Prostate gland (tissue), 2 donors: ENCODE measurements around a stretch of chr6.

DNA sequence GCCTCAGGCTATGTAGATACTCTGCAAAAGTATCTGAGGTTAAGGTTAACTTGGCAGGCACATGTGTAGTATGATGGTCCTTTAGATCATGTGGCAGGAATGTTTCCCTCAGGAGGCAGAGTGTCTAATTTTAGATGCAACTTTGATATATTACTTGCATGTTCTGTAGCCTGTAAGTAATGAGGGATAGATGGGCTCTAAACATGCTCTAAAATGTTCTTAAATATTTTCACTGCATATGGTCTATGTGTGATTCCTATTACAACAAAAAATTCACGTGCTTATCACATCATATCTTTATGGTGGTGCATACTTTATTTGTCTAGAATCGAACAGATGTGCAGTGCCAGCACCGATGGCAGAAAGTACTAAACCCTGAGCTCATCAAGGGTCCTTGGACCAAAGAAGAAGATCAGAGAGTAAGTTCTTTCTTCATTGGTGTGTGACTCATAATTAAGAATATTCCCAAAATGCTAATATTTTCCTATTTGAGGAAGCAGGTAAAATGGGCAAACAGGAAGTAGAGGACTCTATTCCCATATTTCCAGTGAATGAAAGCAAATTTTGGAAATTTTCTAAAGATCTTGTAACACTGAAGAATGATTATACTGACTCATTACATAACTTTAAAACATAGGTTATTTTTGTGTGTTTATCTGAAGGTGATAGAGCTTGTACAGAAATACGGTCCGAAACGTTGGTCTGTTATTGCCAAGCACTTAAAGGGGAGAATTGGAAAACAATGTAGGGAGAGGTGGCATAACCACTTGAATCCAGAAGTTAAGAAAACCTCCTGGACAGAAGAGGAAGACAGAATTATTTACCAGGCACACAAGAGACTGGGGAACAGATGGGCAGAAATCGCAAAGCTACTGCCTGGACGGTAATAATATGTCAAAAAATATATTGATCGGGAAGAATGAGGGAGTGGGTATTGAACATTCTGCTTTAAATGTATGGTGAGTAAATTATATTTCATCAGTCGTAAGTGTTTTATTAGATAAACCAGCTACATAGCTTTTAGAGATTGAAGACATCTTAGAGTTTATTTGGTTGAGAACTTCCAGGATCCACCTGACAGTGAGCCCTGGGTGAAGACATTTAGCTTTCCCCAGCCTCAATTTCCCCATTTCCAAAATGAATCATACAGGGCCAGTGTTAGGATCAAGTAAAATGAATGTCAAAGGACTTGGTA lies 8.8 kb downstream of the MYB start:
- PRO-cap = no peak
- RAMPAGE, long total RNA, 2 experiments = no peak in any of the 2 experiments

DNA sequence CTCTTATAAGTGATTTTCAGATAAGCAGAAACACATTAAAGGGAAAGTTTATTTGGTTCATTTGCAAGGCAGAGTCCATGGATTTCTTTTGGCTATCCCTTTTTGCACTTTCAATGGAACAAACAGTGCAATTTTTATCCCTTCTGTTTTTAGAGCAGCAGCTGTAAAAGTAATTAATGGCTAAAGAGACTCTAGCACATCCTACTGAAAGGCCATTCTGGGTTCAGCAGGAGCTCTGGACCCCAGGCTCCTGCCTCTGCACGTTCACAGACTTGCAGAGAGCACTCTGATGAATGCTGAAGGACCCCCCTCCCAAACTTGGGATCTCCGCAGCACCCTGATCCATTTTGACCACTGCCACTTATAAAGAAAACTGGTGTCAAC lies 40.3 kb upstream of the PDE7B start:
- PRO-cap = no peak
- RAMPAGE, long total RNA, 2 experiments = no peak in any of the 2 experiments

- PRO-cap = no peak
- RAMPAGE, long total RNA, 2 experiments = no peak in any of the 2 experiments
Measured at GRCh38 chr6:135880292-135881048, 29.0 kb downstream of the PDE7B start.

- PRO-cap = no peak
- RAMPAGE, long total RNA, 2 experiments = no peak in any of the 2 experiments
Measured at GRCh38 chr6:135984600-135985044, 133.1 kb downstream of the PDE7B start.

- PRO-cap = no peak
- RAMPAGE, long total RNA, 2 experiments = no peak in any of the 2 experiments
Measured at GRCh38 chr6:136001131-136001616, 149.7 kb downstream of the PDE7B start.

DNA sequence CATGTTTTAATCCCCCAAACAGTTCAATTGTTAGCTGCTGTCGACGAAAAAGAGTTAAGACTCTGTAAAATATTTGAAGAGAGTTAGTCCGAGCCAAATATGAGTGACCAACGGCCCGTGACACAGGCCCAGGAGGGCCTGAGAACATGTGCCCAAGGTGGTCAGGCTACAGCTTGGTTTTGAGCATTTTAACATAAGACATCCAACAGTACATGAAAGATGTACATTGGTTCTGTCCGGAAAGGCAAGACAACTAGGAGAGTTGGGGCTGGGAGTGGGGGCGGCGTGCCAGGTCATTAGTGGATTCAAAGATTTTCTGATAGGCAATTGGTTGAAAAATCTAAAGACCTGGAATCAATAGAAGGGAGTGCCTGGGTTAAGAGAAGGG lies 182.1 kb downstream of the MTFR2 start:
- PRO-cap = no peak
- RAMPAGE, long total RNA, 2 experiments = no peak in any of the 2 experiments

GRCh38 chr6:136088772-136089266 lies 161.3 kb downstream of the MTFR2 start:
- PRO-cap = no peak
- RAMPAGE, long total RNA, 2 experiments = no peak in any of the 2 experiments

- PRO-cap = no peak
- RAMPAGE, long total RNA, 2 experiments = no peak in any of the 2 experiments
Measured at GRCh38 chr6:136266819-136267875, 17.0 kb upstream of the MTFR2 start.

DNA sequence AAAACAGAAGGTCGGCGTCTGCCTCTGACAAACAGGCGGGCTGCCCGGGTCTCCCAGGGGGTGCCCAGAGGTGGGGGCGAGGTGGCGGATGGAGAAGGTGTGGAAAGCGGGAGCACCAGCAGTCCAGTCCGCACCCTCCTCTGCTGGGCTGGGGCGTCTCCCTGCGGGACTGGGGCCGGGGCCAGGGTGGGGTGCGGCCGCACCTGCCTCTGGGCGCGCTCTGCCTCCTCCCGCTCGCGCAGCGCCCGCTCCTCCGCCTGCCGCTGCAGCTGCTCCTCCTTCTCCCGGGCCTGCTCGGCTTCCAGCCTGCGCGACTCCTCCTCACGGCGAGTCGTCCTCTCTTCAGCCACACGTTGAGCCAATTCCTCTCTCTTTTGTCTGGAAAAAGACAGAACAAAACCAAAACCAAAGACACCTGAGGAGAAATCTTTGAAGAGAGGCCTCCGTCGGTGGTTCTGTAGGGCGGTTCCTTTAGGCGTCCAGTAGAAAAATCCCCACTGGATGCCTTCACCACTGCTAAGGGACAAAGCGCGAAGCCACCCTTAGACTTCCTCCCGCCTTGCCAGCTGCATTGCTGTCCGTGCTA lies 71.2 kb upstream of the BCLAF1 start:
- PRO-cap = no peak
- RAMPAGE, long total RNA, 2 experiments = no peak in any of the 2 experiments

DNA sequence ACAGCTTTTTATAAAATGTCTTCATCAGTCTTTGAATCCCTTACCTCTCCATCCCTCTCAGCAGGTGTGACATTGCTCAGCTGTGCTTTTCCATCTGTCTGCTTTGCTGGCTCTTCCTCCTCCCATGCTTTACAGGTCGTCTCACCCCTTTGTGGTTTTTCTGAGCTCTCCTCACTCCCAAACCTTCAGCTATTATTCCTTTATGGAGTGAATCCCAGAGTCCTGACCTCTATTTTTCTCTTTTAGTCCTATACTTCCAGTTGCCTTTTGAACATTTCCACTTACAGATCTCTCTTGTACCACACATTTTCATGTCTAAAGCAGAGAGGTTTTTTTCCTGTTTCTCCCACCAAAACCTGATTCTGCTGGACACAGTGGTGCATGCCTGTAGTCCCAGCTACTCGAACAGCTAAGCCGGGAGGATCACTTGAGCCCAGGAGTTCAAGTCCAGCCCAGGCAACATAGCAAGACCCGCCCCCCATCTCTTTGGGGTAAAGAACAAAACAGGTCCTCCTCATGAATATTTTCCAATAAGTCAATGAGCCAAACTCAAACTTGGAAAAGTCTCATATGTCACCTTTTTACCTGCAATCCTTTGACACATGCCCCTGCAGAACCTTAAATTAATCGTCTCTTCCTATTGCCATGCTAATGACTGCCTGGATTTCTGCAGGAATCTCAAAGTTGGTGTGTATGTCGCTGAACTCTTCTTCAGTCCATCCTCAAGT lies 5.6 kb downstream of the MAP7 start:
- PRO-cap = no peak
- RAMPAGE, long total RNA, 2 experiments = start-site peak on the minus strand in 1 of 2 experiments, centred at position 295 of the sequence, 5 reads per replicate

GRCh38 chr6:136546425-136547026 lies 3.7 kb downstream of the MAP7 start:
- PRO-cap = no peak
- RAMPAGE, long total RNA, 2 experiments = no peak in any of the 2 experiments

GRCh38 chr6:136669072-136669756 lies 119.0 kb upstream of the MAP7 start:
- PRO-cap = no peak
- RAMPAGE, long total RNA, 2 experiments = no peak in any of the 2 experiments

DNA sequence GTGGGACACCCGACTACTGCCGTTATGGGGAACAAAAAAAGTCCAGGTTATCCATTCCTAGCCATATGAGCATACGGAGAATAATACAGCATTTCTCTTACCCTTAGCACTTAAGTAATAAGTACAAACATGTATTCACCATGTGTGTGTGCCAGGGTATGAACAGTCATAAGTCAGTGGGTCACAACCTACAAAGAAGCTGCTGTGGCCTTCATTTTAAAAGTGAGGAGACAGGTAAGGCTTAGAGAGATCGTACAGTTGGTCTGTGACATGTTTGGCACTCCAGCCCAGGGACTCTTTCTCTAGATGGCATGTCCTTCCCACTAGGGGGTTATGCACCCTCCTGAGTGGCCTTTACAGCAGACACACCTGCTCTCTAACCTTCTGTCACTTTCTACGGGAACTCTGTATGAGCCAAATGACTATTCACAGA lies 91.4 kb downstream of the MAP3K5 start:
- PRO-cap = no peak
- RAMPAGE, long total RNA, 2 experiments = no peak in any of the 2 experiments

DNA sequence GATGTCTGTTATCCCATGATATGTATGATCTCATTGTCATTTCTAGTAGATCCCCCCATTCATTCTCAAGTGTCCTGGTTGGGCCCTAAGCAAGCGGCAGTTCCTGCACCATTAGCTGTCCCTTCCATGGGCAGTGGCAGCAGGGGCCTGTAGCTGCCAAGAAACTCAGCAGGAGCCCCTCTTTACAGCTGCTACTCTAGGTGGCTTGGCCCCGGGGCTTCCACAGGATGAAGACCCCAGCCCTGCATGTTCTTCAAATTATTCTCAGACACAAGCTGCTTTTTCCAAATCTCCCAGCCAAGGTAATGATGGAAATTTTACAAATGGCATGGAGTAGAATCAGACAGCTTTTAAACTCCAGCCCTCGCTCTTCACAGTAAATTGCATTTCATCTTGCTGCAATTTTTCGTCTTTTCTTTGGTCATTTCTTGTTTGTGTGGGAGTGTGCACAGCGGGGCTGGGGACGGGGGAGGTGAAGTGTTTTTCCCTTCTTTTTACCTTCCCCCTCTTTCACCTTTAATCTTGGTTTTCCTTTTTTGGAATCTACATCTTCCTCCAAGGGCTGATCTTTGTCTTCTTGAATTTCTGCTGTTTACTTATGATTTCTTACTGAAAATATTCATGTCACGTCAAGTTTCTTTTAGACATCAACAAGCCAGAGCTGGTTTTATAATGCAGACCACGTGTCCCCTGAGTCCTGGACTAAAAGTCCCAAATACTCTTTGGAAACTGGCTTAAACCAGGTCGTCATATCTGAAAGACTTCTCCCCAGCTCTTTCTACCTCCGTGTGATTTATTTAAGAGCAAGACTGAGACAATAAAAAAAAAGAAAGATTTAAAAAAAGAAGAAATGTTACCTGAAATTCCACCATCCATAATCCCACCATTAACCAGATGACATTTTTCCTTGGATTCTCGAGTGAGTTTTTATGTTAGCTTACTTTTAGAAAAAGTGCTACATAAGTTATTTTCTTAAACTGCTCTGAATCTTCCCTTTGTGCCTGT lies 52.2 kb downstream of the MAP3K5 start:
- PRO-cap = no peak
- RAMPAGE, long total RNA, 2 experiments = no peak in any of the 2 experiments

DNA sequence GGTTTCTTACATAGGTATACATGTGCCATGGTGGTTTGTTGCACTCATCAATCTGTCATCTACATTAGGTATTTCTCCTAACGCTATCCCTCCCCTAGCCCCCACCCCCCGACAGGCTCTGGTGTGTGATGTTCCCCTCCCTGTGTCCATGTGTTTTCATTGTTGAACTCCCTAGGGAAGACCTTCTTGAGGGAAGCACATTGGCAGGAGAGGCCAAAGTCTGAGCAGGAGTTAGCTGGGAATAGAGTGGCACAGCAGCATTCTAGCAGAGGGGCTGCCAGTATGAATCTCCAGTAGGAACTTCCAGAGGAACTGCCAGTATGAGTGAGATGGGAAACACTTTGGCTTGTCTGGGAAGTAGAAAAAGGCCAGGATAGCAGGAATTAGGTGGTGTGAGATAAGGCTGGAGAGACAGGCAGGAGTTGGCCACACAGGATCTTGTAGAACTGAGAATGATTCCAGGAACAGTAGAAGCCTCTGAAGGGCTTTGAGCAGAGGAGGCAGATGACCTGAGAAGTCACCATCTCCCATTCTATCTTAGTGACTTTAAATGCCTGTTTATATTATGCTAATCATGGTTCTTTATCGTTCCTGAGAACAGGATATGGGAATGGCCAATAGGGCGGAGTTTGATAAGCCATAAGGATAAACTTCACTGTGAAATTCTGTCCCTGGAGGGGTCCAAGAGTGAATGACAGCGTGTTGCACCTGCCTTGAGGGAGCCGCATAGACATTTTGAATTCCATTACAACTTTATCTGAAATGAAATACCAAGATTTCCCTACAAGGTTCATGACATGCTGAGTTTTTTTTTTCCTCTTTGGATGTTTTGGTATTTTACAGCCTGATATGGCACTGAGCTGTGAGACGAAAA lies 2.7 kb downstream of the IL20RA start:
- PRO-cap = no peak
- RAMPAGE, long total RNA, 2 experiments = no peak in any of the 2 experiments

- PRO-cap = no peak
- RAMPAGE, long total RNA, 2 experiments = no peak in any of the 2 experiments
Measured at GRCh38 chr6:137217748-137218274, 1.4 kb downstream of the IFNGR1 start.

DNA sequence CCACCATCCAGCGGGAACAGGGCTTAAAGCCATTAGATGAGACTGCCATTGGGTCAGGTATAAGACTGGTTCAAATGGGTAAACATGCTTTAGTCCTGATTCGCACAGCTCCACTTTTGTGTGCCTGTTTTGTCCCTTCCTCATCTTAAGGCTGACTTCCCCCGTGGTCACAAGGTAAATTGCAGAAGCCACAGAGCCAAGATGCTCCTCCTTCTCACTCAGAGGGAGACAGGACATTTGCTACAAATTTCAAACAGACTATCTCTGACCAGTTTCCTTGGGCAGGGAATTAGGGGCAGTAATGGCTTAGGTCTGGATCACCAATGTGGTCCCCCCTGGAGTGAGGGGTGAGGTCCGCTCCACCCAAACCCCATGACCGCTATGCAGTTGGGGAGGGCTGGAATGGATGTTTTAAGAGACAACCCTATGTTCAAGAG lies 11.4 kb upstream of the IFNGR1 start:
- PRO-cap = no peak
- RAMPAGE, long total RNA, 2 experiments = no peak in any of the 2 experiments

DNA sequence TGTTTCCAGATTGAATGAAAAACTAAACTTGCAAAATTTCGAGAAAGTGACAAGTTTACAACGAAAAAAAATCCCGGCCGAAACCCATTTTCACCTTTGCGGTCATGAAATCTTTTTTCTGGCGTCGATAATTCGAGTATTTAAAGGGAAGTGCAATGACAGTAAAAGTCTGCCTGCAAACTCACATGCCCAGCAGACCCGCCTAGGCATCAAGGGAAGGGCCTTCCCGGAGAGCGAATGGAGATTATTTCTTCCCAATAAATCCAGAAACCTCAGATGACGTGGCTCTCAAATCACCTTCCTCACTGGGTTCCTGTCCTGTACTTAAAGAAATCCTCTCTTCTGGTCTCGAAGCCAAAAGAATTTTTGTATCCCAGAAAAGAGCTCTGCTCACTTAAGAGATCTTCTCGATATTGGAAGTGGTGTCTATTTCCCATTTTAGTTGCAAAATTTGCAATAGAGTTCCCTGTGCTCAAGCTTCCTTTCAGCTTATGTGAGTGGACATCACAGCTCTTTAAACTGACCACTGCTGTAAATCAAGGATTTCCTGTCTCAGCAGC lies 4.1 kb downstream of the OLIG3 start:
- PRO-cap = no peak
- RAMPAGE, long total RNA, 2 experiments = no peak in any of the 2 experiments

DNA sequence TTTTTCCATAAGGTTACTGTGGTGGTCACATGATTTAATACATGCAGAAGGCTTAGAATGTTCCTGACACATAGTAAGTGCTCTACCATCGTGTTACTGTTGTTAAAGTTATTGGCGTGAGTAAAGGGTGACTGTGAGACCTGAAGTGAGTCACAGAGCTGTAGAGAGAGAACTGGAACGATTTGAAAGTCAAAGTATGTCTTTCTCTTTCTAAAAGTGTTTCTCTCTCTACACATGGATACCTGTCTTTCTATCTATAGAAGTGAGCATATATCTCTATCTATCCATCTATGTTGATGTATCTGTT lies 153.9 kb upstream of the OLIG3 start:
- PRO-cap = no peak
- RAMPAGE, long total RNA, 2 experiments = no peak in any of the 2 experiments

GRCh38 chr6:137709569-137710297 lies 157.3 kb upstream of the TNFAIP3 start:
- PRO-cap = no peak
- RAMPAGE, long total RNA, 2 experiments = no peak in any of the 2 experiments